Right ventricle myocardium (tissue), 1 donor: Measurements from ENCODE around the genes COX7A2 and MEI4.

GRCh38 chr6:75243107-75244229 lies at the start of gene COX7A2:
COX7A2 (minus strand) TSS chr6:75243801.
- PRO-cap, 2 experiments, result peak in 2 of 2 experiments; most common plus-strand start chr6:75243963 (in 2); most common minus-strand start chr6:75243785 (in 2)

DNA sequence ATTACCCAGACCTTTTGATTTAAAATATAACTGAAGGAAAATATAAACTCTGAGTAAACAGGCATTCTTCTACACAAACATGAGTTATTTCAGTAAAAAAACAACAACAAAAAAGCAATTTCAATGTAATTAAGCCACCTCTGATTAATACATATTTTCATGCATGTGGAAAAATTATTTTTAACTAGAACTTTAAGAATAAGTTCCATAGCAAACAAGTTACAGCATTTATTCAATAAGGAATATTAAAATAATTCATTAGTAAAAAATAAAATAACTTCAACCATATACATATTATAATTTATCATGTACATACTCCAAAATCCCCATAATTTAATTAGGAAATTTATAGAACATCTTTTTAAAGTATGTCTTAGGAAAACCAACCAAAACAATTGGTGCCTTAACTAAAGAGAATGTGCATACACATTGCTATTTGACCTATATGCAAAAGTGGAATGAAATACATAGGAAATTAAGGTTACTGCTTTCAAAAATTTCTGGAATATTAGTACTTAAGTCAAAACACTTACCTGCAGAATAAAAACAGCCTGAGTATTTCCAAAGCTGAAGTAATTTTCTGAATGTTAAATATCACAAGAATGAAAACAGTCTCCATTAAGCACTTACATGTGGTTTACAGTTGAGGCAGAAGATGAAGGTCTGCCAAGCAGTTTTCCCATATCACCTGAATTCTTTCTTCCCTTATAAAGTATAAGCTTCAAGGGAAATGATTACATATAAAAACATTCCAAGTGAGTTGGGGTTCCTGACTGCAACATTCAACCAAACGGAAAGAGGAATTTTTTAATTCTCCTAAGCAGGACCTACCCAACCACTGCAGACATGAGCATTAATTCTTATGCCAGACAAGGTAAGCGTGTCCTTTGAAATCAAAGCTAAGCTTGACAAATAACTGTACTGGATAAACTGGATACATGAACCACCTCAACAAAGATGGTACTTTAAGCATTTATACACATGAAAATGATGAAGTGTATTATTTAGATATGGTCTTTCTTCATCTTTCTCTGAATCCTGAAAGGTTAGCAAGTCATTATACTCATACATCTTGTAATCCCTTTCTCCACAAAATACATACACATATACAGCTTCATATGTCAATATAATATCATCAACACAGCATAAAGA lies 11.4 kb upstream of the COX7A2 start:
- PRO-cap, 2 experiments, result no peak in any of the 2 experiments

DNA sequence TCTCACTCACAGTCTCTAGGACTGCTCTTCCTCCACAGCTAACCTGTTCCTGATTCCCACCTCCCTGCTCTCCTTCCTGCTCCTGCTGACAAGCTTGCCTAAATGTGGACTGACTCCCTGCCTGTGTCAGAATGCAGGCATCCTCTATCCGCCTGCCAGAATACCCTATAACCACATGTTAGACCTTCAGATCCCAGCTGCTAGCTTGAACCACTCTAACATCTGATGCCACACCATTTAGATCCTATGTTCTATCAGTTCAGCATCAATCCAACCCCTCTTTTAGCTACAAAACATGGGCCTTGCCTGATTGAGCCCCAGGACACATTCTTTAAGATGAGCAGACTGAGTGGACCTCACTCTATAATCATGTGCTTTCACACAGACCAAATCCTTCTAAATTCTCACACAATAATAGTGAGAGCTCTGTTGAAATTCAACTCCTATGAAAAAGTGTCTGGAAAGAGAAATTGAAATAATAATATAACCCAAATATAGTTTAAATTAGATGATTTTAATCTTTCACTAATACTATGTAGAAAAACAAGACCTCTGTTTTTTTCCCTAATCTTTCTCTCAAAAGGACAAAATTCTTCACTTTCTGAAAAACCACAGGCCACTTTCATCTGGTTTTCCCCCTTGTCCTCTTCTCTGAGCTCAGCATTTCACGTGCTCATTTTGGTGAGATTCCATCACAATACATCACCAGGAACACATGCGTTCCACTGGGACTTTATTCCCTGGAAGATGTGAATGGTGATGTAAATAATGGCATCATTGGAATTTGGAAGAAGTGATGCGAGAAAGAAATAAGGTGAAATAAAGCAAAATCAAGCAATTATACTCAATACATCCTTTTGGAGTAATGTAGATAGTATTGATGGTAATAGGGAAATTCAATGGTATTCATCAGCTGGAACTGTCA lies 11.9 kb downstream of the FILIP1 start:
- PRO-cap, 2 experiments, result no peak in any of the 2 experiments

DNA sequence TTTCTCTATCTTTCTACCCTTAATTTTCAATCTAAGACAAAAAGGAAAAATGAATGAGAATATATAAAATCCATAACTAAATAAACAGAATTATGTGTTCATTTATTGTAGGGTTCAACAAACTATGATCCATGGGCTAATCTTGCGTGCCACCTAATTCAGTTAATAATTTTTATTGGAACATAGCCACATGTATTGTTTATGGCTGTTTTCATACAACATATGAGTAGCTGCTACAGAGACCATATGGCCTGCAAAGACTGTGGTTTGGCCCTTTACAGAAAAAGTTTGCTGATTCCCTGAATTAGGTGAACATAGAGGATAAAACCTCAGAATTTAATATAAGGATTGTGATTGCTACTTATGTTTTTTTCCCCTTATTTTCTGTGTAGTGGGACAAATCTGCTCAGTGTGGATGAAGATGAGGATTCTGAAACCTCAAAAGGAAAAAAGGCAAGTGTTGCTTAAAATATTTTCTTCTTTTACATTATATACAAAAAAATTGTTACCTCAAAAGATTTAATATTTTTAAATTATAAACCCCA lies 21.9 kb downstream of the SENP6 start:
- PRO-cap, 2 experiments, result no peak in any of the 2 experiments

DNA sequence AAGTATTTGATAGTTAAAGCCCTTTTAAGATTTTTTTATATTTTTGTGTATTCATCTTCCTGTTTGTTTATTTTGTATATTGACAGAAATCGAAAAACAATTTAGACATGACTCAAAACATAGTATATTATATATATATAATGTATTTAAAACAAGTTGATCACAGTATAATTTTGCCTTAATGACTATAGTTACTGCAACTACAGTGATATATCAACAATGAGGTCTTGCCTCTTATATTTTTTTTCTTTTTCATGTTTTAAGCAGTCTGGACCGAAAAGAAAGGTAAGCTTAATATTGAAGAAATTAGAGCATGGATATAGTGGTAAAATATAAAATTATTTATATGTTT lies 38.7 kb downstream of the SENP6 start:
- PRO-cap, 2 experiments, result no peak in any of the 2 experiments

- PRO-cap, 2 experiments, result no peak in any of the 2 experiments
Measured at GRCh38 chr6:77652767-77653213, at the start of gene MEI4. MEI4 (plus strand) TSS chr6:77653039.

GRCh38 chr6:77836945-77837597 lies 184.2 kb downstream of the MEI4 start:
- PRO-cap, 2 experiments, result no peak in any of the 2 experiments

DNA sequence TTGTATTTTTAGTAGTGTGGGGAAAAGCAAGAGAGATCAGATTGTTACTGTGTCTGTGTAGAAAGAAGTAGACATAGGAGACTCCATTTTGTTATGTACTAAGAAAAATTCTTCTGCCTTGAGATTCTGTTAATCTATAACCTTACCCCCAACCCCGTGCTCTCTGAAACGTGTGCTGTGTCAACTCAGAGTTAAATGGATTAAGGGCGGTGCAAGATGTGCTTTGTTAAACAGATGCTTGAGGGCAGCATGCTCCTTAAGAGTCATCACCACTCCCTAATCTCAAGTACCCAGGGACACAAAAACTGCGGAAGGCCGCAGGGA lies 8.6 kb upstream of the IRAK1BP1 start:
- PRO-cap, 2 experiments, result no peak in any of the 2 experiments

GRCh38 chr6:79064083-79064636 lies 13.9 kb downstream of the PHIP start:
- PRO-cap, 2 experiments, result no peak in any of the 2 experiments

- PRO-cap, 2 experiments, result no peak in any of the 2 experiments
Measured at GRCh38 chr6:79600830-79601384, 30.2 kb upstream of the SH3BGRL2 start.

- PRO-cap, 2 experiments, result no peak in any of the 2 experiments
Measured at GRCh38 chr6:79663575-79664185, 32.6 kb downstream of the SH3BGRL2 start.

DNA sequence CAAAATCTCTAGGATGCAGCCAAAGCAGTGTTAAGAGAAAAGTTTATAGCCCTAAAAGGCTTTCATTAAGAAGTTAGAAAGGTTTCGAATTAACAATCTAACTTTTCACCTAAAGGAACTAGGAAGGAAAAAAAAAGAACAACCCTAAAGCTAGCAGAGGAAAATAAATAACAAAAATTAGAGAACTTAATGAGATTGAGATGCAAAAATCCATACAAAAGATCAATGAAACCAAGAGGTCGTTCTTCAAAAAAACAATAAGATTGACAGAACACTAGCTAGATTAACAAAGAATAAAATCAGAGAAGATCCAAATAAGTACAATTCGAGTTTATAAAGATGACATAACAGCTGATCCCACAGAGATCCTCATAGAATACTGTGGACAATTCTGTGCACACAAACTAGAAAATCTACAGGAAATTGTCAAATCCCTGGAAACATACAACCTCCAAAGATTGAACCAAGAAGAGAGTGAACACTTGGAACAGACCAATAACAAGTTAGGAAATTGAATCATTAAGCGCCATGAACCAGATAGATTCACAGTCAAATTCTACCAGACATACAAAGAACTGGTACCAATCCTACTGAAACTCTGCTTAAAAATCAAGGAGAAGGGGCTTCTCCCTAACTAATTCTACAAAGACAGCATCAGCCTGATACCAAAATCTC lies 194.7 kb downstream of the BCKDHB start:
- PRO-cap, 2 experiments, result no peak in any of the 2 experiments

GRCh38 chr6:81451784-81452355 lies 300.6 kb downstream of the TENT5A start:
- PRO-cap, 2 experiments, result no peak in any of the 2 experiments

DNA sequence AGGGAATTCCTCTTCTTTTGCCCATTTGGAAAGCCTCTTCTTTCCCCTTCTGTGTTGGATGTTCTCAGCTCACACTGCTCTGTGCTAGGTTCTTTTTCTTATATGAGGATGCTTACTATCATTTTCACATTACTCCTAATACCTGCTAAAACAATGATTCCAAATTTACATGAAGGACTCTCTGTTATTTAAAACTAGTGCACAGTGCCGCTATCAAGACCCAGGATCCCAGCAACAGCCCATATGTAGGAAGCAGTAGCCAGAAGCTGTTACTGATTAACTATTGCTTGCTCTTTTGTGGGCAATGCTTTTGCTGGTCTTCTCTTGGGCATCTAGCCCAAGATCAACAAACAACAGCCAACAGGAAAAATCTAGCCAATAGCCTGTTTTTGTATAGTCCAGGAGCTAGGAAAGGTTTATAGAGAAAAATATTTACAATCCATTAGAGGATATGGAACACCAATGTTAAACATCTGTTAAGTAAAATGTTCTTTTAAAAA lies 22.0 kb upstream of the TENT5A start:
- PRO-cap, 2 experiments, result no peak in any of the 2 experiments

DNA sequence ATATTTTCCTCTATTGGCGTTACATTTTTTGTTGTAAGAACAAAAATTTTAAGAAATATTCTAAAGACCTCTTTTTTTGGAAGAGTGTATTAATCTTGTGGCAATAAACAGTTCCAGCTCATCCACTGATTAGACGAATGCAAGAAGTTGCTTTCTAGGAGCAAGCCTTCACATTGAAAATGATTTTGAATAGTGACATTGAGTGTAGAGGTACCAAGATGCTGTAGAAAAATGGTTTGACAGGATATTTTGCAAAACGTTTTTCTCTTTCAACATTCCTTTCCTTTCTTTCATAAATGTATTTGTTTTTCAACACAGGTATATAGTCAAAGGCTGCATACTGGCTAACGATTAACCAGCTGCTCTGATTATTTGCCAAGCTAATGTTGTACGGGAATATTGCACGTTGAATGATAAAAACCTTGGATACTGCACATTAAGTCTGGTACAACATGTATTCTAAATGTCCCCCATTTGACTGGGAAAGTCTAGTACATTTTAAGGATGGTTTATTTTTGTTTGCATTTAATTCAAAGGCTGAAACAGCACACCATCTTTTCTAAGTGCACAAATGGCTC lies 78.8 kb upstream of the TENT5A start:
- PRO-cap, 2 experiments, result no peak in any of the 2 experiments

DNA sequence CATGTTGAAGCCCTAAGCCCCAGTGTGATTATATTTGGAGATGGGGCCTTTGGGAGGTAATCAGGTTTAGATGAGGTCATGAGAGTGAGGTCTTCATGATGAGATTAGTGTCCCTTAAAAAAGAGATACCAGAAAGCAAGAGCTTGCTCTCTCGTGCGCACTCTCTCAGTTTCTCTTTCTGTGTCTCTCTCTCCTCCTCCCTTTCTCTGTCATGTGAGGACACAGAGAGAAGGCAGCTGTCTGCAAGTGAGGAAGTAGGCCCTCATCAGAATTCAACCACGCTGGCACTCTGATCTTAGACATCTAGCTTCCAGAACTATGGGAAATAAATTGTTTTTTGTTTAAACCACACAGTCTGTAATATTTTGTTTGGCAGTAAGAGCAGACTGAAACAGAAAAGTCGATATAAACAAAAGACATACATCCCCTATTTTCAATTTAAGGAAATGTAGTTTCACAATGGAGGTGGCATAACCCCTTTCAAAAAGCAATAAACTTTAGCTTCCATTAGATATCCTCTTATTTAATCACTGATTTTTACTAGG lies 180.5 kb downstream of the IBTK start:
- PRO-cap, 2 experiments, result no peak in any of the 2 experiments

- PRO-cap, 2 experiments, result peak in 2 of 2 experiments; most common plus-strand start chr6:82145230 (in 2); most common minus-strand start chr6:82145064 (in 2)
Measured at GRCh38 chr6:82144965-82145389, 102.6 kb downstream of the IBTK start.

DNA sequence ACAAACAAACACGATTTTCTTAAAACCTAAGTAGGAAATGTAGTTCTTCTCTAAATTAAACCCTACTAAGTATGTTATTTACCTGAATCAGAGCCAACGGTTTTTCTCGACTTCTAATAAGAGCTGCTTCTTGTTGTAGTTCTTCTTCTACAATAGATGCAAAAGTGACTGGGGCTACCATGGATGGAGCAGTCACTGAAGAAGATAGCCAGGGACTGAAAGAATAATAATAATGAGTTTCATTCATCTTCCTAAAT lies 75.3 kb downstream of the IBTK start:
- PRO-cap, 2 experiments, result no peak in any of the 2 experiments

- PRO-cap, 2 experiments, result no peak in any of the 2 experiments
Measured at GRCh38 chr6:82711442-82711963, 347.9 kb downstream of the TPBG start.

GRCh38 chr6:84617905-84618834 lies 146.2 kb downstream of the TBX18 start:
- PRO-cap, 2 experiments, result no peak in any of the 2 experiments